ENCODE data around the gene RAB40B.

- PRO-cap, 10 experiments: no peak in any of the 10 experiments
These were observed 8.3 kb downstream of the FOXK2 start for GRCh38 chr17:82527647-82528452.

DNA sequence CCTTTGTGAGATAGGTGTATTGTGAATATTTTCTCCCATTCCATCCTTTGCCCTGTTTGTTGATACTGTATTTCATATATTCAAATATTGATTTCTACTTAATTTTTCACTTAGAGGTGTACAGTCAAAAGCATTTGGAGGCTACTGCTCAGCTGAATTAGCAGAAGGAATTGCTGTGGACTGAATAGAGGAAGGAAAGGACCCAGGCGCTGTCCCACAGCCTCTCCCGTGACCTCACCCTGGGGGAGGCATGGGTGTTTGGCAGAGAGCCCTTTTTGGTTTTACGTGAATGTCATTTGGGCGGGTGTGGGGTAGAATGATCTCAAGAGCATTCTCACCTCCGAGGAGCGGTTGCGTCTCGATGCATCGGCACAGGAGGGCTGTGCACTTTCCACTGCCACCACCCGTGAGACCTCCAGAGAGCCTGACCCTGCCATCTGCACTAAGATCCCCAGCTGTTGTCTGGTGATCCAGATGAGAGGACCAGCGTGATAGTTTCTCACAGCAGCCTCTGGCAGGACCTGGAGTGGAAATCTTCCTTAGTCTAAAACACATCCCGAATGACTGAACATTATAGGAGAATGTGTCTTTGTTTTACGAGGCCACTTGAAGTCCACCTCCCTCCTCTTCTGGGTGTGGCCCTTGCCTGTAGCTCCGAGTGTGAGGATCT lies 29.1 kb downstream of the FOXK2 start:
- PRO-cap, 10 experiments: no peak in any of the 10 experiments

DNA sequence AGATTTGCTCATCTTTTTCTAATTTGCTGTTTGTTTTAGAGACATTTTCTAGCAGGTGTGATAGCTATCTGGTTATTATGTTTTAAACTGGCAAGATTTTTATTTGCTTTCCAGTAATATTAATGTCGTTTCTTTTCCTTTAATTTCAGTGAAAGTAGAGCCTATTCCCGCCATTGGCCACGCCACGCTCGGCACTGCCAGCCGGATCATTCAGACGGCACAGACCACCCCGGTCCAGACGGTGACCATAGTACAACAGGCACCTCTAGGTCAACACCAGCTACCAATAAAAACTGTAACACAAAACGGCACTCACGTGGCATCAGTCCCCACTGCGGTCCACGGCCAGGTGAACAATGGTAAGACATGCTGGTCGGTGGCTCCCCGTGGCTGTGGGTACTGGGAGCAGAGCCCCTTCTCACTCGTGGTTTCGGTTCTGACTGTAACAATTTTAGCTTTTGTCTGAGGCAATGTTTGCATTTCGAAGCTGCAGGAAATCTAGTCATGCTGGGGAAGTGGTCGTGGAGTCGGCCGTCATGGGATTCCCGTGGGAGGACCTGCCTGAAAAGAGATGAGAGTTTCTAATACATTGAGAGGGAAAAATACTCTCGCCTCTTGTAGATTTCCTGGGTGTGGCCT lies 61.2 kb downstream of the WDR45B start:
- PRO-cap, 10 experiments: no peak in any of the 10 experiments

DNA sequence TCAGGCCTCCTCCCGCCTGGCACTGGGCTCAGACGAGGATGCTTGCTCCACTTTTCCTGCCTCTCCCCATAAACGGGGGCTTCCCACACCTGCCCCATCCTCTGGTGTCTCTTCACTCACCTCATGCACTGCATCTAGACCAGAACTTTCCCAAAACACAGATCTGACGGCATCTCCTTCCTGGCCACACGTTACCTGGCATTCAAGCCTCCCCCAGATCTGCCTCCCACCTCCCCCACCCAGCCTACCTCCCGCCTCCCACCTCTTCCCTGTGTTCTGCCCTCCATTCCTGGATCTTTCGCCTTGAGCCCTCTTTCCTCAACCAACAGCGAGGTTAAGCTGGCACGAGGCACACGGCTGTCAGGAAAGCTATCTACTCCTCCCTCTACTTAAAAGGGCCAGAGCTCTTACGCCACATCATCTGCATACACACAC lies 18.2 kb downstream of the WDR45B start:
- PRO-cap, 10 experiments: no peak in any of the 10 experiments

DNA sequence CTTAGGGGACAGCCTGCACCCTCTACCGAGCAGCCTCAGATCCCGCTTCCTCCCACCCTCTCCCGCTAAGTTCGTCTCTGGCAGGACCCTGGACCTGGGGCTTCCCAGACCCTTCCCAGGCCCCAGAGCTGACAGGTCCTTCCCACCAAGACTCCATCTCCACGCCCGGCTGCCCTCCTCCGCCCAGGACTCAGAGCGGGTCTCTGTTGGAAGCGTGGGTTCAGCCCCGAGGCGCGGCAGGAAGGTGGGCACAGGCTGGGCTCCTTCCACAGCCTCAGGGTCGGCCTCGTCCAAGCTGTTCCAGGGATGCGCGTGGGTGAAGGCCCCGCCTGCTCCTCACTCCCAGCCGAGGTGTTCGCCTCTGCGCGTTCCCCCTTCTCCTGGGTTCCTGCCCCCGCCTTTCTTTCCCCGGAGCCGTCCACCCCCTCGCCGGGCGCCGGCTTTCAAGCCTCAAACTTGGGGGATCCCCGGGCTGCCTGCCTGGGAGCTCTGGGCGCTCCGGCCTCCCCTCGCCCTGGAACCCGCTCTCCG lies 1.1 kb downstream of the RAB40B start:
- PRO-cap, 10 experiments: no peak in any of the 10 experiments

GRCh38 chr17:82697829-82698788 lies at the start of gene RAB40B:
Gene RAB40B, minus strand, starts transcription at chr17:82698698.
- PRO-cap, 10 experiments: peak in 10 of 10 experiments; most common minus-strand start chr17:82698694 (in 7)

GRCh38 chr17:82743672-82744029 lies 8.2 kb upstream of the TBCD start:
- PRO-cap, 10 experiments: no peak in any of the 10 experiments

DNA sequence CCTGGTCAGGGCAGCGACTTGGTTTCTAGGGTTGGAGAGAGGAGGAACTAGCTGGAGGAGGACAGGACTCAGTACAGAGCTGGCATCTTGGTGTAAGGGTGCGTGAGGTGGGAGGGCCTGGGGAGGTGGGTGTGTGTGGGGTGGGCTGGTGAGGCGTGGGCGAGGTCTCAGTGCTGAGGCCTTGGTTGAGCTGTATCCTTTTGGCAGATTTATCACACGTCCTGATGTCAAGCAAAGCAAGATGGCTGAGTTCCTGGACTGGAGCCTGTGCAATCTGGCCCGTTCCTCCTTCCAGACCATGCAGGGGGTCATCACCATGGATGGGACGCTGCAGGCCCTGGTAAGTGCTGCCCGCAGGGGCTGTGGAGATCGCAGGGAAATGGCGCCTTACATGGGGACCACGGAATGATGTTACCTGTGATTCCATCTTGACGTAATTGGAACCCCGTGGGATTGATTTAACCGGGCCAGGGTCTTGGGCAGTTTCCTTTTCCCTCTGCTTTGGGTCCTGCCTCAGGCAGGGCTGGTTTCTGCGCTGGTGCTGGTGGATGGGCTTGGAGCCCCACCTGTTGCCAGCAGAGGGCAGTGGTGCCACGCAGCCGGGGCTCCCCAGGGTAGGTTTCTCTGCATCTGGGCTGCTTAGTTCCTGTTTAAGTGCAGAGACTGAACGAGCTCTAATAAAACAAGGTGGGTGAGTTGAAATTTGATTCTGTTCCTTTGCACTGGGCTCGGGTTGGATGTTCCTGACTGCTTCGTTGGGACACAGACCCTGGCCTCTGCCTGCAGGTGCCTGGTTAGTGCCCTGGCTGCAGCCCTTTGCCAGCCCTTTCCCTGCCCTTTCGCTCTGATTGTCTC lies 29.7 kb downstream of the TBCD start:
- PRO-cap, 10 experiments: peak in 1 of 10 experiments; most common minus-strand start position 652 of the sequence (in 1)

GRCh38 chr17:82836656-82837370 lies 3.0 kb downstream of the ZNF750 start:
- PRO-cap, 10 experiments: no peak in any of the 10 experiments

DNA sequence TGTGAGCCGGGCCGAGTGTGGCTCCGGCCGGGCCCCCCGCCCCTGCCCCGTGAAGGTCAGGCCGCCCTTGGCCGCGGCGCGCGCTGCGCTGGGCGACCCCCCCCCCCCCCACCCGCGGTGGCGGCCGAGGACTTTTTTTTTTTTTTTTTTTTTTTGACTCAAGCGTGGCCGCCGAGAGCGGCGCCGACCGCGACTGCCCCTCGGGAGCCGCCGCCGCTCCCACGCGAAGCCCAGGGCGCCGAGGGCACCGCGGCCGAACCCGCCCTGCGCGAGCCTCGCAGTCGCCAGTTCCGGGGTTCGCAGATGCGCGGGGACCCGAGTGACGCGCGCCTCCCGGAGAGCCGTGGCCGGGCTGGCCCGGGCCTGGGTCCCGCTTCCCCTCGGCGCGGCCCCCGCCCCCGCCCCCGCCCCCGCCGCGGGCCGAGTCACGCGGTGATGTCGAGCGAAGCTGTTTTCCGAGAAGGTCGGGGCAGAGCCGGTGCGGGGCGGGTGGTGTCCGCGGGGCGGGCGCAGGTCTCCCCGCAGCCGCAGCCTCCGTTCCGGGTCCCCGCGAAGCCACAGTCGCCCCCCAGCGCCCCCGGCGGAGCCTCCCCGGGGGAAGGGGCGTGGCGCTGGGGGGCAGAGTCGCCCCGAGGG lies 1.2 kb downstream of the METRNL start:
- PRO-cap, 10 experiments: peak in 8 of 10 experiments; most common plus-strand start position 451 of the sequence (in 5); most common minus-strand start position 536 of the sequence (in 3)

- PRO-cap, 10 experiments: peak in 3 of 10 experiments; most common plus-strand start chr17:83189830 (in 2)
These were observed 110.4 kb downstream of the METRNL start for GRCh38 chr17:83189641-83190332.

Measured in Metastatic Breast Carcinoma in the Brain (tissue), 10 donors.